Transverse colon (tissue), 4 donors: ENCODE measurements around the genes GLYATL3, PAQR8 and GSTA3.

GRCh38 chr6:47197957-47198603 lies 111.6 kb downstream of the TNFRSF21 start:
- PRO-cap: no peak
- RAMPAGE, long total RNA, 4 experiments: no peak in any of the 4 experiments

- PRO-cap: no peak
- RAMPAGE, long total RNA, 4 experiments: no peak in any of the 4 experiments
Observed at GRCh38 chr6:47414415-47415212, 63.0 kb upstream of the CD2AP start.

DNA sequence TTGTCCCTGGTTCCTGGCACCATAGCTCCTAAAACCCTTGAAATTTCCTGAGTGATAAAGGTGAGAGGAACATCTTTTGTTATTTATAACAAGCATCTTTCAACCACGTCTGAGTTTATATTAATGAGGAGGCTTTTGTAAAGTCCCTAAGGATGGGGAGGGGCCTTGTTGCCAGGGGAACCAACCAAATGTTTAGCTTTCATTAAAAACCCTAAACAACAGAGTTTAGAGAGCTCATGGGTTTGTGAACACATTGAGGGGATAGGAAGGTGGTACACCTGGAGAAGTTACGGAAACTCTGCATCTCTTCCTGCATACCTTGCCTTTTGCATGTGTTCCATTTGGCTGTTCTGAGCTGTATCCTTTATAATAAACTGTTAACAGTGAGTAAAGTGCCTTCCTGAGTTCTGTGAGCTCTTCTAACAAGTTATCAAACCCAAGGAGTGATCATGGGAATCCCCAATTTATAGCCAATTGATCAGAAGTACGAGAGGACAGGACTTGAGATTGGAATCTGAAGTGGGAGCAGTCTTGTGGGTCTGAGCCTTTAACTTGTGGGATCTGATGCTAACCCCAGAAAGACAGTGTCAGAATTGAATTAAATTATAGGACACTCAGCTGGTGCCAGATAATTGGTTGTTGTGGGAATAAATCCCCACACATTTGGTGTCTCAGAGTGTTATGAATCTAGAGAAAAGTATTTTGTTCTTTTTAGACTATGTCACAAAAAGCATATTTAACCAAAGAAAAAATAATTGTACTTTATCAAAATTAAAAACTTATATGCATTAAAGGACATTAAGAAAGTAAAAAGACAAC lies 105.7 kb upstream of the ADGRF4 start:
- PRO-cap: no peak
- RAMPAGE, long total RNA, 4 experiments: start-site peak on the plus strand in 1 of 4 experiments, centred at position 252 of the sequence, 7 reads per replicate

DNA sequence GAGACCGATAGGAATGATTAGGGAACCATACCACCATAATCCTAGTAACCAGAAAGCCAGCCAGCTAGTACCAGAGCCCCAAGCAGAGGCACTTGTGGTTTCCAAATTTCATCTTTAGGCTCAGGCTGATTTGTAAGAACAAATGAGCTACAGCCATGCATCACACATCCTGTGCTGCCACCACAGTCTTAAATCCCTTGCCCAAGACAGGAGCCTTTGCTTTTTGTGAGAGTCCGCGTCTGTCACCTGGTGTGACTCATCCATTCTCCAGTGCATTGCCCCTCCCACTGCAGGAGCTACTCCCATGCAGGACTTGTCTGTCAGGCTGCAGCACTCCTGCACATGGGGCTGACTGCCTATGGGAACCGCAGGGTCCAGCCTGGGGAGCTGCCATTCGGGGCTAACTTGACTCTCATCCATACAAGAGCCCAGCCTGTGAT lies 42.2 kb upstream of the ADGRF4 start:
- PRO-cap: no peak
- RAMPAGE, long total RNA, 4 experiments: no peak in any of the 4 experiments

- PRO-cap: unidirectional peak, minus-strand start at chr6:47700240
- RAMPAGE, long total RNA, 4 experiments: no peak in any of the 4 experiments
Observed at GRCh38 chr6:47700173-47700518, 1.8 kb downstream of the ADGRF4 start.

- PRO-cap: unidirectional peak, plus-strand start at chr6:48389681
- RAMPAGE, long total RNA, 4 experiments: no peak in any of the 4 experiments
Observed at GRCh38 chr6:48389388-48389955, 278.5 kb upstream of the PTCHD4 start.

GRCh38 chr6:49325994-49326752 lies 136.9 kb downstream of the MMUT start:
- PRO-cap: no peak
- RAMPAGE, long total RNA, 4 experiments: no peak in any of the 4 experiments

GRCh38 chr6:49499714-49500177 lies at the start of gene GLYATL3:
Gene GLYATL3 (plus strand): TSS chr6:49499923.
- PRO-cap: no peak
- RAMPAGE, long total RNA, 4 experiments: no peak in any of the 4 experiments

GRCh38 chr6:50819312-50820226 lies 898 bp downstream of the TFAP2B start:
- PRO-cap: no peak
- RAMPAGE, long total RNA, 4 experiments: no peak in any of the 4 experiments

DNA sequence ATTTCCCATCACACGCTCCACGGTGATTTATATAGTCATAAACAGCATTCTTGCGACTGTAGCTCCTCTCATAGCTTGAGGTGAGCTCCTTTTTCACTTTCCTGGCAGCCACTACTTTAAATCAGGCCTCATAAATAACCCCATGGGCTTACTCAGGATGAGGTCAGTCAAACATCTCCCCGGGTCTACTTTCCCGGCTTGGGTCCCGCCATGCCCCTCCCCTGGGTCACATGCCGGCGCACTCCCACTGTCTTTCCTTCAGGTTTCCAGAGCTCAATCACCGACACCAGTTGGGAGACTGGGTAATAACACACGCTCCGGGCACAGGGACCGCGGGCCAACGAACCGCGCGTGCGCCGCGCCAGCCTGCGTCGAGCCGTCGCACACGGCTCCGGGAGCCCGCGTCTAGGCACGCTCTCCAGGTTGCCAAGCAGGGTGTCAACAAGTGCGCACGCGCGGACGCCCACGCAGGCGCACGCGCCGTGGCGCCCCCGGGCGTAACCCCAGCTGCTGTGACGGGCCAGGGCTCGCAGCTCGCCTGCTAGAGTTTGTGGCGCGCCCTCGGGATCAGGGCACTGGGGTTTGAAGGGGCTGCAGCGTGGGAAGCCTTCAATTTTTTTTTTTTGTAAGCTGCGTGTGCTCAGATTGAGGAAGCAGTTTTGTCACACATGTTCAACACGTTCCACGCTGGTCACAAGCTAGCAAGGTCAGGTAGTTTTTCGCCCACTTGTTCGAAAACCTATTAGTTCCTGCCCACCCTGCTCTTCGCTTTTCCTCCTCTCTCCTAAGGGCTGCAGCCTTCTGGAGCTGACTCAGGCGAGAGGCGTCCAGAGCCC lies 31.7 kb downstream of the TFAP2B start:
- PRO-cap: no peak
- RAMPAGE, long total RNA, 4 experiments: no peak in any of the 4 experiments

DNA sequence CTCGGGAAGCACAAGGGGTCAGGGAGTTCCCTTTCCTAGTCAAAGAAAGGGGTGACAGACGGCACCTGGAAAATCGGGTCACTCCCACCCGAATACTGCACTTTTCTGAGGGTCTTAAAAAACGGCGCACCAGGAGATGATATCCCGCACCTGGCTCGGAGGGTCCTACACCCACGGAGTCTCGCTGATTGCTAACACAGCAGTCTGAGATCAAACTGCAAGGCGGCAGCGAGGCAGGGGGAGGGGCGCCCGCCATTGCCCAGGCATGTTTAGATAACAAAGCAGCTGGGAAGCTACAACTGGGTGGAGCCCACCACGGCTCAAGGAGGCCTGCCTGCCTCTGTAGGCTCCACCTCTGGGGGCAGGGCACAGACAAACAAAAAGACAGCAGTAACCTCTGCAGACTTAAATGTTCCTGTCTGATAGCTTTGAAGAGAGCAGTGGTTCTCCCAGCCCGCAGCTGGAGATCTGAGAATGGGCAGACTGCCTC lies 303.0 kb downstream of the TFAP2B start:
- PRO-cap: unidirectional peak, plus-strand start at position 408 of the sequence
- RAMPAGE, long total RNA, 4 experiments: no peak in any of the 4 experiments

- PRO-cap: bidirectional peak, plus-strand start at chr6:52361996, minus-strand start at chr6:52362018; bidirectional peak, plus-strand start at chr6:52362163, minus-strand start at chr6:52362048
- RAMPAGE, long total RNA, 4 experiments: start-site peak on the minus strand in 2 of 4 experiments, at chr6:52361995-52362033 at its widest, 7 to 21 reads per replicate
Observed at GRCh38 chr6:52361934-52362305, at the start of gene PAQR8. Gene PAQR8 (plus strand): TSS chr6:52362151.

GRCh38 chr6:52499599-52500578 lies 77.0 kb downstream of the TRAM2 start:
- PRO-cap: no peak
- RAMPAGE, long total RNA, 4 experiments: no peak in any of the 4 experiments

- PRO-cap: no peak
- RAMPAGE, long total RNA, 4 experiments: no peak in any of the 4 experiments
Observed at GRCh38 chr6:52521949-52522455, 54.9 kb downstream of the TRAM2 start.

DNA sequence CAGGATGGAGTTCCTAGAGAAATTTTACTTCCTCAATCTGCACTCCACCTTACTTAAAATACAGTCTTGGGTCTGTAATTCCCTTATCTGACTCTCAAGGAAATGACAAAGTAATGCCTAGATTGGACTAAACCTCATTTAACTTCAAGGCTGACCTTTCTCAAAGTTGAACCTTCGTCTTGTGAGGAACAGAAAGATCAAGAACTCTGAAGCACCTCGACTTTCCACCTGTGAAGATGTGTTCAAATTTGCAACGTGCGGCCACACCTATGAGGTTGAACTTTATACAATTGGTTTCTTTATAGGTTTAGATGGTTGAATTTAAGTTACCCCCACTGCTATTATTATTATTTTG lies 1.2 kb upstream of the TRAM2 start:
- PRO-cap: no peak
- RAMPAGE, long total RNA, 4 experiments: no peak in any of the 4 experiments

DNA sequence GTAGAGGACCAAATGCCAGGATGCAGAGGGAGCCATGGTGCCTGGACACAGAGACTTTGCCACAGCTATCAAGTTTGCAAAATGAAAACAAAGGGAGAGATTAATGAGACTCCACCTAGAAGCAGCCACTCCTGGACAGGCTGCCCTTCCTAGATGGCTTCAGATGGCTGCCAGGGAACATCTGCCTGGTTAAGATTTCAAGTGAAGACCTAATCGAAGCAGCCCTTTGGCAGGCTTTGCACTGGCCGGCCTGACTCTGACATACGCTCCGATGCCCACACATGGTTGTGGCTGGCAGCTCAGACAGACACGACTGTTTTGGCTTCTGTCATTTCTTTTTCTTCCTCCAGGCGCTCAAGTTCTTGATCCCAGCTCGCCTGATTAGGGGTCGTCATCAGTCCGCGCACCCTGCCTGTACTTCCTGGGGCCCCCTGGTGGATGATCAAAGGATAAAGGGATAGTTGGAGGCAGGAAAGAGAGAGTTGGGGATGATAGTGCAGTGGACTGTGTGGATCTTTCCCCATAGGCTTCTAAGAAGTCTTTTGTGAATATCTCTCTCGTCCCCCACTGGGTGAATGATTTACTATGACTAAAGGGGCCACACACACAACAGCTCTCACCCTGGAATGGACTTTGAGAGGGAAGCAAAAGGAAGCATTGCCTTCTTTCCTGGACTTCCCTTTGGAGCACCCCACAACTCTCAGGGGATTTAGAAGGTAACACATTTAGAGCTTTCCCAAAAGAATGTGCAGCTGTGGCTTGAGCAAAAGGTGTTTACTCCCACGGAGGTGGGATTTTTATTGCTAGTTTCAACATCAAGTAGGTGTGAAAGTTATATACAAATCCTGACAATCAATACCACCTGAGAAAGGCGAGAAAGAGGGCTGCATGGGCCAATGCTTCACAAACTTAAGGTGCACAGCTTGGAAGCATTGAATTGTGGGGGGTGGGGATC lies 21.4 kb upstream of the TRAM2 start:
- PRO-cap: no peak
- RAMPAGE, long total RNA, 4 experiments: no peak in any of the 4 experiments

DNA sequence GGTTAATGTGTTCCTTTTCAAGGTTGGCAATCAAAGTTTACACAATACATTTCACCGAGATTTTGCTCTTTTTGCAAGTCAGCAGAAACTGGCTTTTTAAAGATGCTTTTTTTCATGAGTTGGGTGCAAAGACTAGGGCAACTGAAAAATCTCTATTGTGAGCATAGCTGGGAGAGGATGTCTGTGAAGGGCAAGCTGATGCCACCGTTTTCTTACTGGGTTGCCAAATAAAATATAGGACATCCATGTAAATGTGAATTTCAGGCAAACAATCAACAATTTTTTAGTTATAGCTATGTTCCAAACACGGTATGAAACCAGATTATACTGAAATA lies 341 bp upstream of the GSTA1 start:
- PRO-cap: no peak
- RAMPAGE, long total RNA, 4 experiments: no peak in any of the 4 experiments

GRCh38 chr6:52909493-52909873 lies at the start of gene GSTA3:
Gene GSTA3 (minus strand): TSS chr6:52909698.
- PRO-cap: no peak
- RAMPAGE, long total RNA, 4 experiments: no peak in any of the 4 experiments

- PRO-cap: no peak
- RAMPAGE, long total RNA, 4 experiments: no peak in any of the 4 experiments
Observed at GRCh38 chr6:53301664-53302612, 46.8 kb downstream of the ELOVL5 start.

- PRO-cap: no peak
- RAMPAGE, long total RNA, 4 experiments: no peak in any of the 4 experiments
Observed at GRCh38 chr6:53326411-53327453, 22.0 kb downstream of the ELOVL5 start.